ENCODE measurements around the genes NR5A1, OLFML2A and PPP6C.

- PRO-cap: no peak
- RRBS, 2 experiments: no CpG with 5 or more reads among the region's 8 CpGs
These were observed 296 bp downstream of the CRB2 start for GRCh38 chr9:123356385-123356601.

DNA sequence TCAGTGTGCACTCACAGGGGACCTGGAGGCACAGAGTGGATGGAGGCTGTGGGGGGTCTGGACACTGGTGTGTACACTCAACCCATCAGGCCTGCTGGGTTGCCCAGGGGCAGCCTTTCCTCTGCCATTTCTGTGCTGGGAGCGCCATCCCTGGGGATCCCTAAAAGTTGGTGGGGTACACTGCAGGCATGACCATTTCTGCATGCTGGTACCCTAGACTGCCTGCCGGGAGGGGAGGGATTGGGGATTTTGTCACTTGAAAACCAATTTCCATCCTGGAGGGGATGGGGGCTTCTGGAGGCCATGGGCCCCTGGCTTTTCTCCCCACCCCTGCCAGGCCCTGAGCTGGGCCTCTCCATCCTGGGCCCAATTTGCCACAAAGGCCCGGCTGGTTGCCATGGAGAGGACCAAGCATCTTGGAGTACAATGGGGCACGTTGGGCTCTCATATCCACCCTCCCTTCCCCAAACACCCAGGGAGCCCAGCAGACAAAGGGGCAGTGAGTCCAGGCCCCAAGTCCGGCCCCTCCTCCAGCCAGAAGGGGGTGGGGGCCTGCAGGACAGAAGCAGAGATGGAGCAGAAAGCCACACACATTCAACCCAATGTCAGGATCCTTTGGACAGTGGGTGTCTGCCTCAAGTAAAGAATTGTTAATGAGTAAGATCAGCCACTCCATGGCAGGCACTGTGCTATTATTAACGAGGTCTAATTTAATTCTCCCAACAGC, 2.1 kb downstream of the CRB2 start:
- PRO-cap: no peak
- RRBS, 2 experiments: no CpG with 5 or more reads among the region's 6 CpGs

DNA sequence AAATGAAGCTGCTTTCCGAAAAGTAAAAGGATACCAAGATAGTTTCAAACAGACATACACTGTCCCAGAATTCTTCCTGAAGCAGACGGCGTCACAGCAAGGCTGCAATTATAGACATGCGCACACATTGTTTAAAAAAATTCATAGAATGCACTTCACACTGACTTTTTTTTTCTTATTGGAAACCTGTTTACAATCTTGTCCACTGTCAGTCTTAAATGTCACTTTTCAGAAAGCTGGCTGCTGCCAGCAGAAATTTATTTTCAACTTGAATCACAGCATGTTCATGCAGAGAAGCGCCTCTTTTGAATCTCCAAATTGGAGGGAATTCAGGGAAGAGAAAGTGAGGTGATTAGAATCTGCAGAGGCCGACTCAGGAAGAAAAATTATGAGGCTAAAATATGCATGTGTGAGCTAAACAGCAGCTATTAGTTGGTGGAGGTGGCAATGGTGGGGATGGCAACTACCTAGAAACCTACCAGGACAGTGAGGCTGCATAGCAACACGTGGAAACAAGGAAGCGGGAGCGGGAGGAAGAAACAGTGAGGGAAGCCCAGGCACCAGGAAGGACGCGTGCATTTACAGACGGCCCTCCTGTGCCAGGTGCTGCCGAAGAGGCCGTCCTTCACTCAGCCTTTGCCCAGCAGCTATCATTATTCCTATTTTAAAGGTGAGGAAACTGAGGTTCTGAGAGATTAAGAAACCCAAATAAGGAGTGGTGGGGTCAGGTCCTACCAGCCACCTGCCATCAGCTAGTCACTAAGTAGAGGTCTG, 125.0 kb downstream of the CRB2 start:
- PRO-cap: no peak
- RRBS, 2 experiments: no CpG with 5 or more reads among the region's 14 CpGs

- PRO-cap: no peak
- RRBS, 2 experiments: no CpG with 5 or more reads among the region's 3 CpGs
These were observed 2.2 kb downstream of the DENND1A start for GRCh38 chr9:123927527-123928262.

DNA sequence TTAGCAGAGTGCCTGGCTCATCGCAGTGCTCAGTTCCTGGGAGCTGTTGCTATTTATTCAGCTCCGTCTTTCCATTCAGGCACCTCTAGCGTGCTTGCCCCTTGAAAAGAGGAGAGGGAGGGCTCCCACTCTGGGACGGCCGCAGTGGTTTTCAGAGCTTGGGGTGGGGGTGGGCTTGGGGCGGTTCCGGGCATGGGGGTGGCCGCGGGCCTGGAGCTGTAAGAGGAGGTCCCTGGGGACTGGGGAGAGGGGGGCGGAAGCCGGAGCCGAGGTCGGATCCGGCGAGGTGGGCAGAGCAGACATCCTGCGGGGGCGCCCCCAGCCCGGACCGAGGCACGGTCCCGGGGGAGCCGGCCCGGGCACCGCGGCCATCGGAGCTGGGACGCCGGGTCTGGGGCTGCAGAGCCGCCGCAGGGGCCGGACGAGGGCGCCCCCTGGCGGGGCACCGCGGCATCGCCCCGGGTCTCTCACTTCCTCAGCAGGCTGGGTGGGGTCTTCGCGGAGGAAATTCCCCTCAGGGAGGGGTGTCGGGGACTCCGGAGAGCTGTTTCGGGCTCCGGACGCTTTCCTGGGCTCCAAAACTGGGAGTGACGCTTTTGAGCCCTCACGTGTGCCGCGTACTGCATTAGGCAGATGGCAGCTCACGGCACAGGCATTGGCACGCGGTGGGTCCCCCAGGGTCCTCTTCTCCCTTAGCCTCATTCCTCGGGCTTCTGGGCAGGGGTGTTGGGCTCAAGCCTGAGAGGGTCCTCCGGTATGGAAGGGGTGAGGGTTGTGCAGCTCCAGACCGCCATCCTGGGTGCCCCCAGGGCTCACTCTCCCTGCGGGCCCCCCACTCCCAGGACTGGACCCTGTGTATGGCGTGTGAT, 29.4 kb downstream of the LHX2 start:
- PRO-cap: bidirectional peak, plus-strand start at position 625 of the sequence, minus-strand start at position 376 of the sequence; unidirectional peak, minus-strand start at position 685 of the sequence
- RRBS, 2 experiments: 2 to 3% methylated on average over 20 of the region's 57 CpGs

DNA sequence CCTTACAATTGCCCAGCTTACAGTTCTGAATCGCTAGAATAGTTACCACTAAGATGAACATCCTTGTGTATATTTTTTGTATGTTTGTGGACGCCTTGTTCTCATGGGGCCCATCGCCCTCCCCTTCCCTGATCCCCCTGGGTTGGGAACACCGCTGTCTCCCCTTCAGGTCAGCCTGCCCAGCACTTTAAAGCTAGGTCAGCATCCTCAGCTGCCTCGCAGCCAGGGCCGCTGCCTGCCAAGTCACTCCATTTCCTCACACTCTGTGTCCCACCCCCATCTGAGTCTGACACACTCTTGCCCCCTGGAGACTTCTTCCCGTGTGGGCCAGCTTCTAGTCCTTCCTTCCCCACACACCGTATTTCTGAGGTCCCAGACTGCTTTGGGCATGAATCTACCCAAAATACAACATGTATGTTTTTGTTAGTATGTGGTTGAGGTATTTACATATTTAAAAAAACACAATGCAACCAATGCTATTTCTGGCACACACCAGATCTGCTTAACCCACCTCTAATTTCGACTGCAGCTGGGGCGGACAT, 120.5 kb upstream of the NEK6 start:
- PRO-cap: no peak
- RRBS, 2 experiments: no CpG with 5 or more reads among the region's 10 CpGs

DNA sequence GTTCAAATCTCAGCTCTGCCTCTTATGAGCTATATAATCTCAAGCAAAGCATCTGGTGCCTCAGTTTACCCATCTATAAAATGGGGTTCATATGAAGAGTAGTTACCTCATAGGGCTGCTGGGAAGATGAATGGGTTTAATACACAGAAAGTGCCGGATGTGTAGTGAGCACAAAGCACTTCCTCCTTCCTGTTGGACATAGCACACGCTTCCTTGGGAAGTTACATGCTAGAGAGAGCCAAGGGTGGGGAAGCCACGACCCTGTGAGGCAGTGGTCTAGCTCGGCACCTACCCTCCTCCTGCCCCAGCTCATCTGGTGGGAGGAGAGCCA, 43.7 kb upstream of the NEK6 start:
- PRO-cap: no peak
- RRBS, 2 experiments: no CpG with 5 or more reads among the region's 4 CpGs

DNA sequence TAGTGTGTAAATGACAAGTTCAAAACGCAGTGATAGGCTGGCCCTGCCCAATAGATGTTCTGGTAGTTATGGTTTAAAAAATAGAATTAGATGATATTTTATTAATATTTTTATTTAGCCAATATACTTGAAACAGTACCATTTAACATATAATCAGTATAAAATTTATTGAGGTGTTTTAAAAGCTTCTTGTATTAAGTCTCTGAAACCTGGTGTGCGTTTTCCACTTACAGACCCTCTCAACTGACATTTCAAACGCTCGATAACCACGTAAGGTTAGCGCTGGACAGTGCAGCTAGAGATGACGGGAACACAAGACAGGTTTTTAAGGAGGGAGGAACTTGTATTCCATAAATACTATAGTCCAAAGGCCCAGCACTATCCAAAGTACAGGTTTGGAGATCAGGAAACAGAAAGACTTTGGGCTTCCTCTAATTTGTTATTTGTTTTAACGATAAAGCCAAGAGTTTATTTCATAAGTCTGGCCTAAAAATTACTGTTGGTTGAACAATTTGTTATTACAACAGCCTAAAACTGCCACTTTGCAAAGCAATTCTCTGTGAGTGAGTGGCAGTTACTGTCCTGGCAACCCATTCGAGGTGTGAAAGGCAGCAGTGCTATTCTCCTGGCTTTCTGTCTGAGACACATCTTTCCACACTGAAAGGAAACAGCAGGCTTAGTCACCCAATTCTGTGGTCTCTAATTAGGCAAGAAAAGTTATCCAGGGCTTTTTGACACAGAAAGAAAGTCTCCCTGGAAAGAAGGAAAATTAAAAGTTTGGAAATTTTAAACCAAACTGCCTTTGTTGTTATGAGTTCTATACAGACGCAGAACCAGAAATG, 34.2 kb downstream of the PSMB7 start:
- PRO-cap: no peak
- RRBS, 2 experiments: no CpG with 5 or more reads among the region's 10 CpGs

DNA sequence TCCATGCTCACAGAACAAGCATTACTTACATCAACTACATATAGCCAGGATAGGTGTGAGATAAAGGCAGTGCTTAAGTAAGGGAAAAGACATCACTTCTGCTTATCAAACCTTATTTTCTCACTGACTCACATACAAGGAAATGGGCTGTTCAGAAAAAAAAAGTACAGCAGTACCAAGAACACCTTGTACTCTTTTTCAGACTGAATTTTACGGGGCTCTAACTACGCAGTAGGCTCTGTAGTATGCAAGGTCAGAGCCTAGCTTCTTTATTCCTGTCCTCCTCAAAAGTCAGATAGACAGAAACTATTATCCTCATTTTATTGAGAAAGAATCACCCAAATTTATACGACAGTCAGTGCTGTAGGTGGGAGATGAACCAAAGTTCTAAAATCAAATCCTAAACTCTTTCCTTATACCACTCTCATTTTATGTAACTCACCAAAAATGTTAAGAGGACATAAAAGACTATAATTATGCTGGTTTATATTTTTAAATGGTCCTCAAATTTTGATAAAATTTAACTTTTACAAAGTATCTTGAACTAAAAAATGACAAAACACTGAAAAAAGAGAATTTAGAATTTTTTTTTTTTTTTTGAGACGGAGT, 5.7 kb downstream of the PSMB7 start:
- PRO-cap: no peak
- RRBS, 2 experiments: no CpG with 5 or more reads among the region's 4 CpGs

- PRO-cap: no peak
- RRBS, 2 experiments: 93 to 96% methylated on average over 15 of the region's 40 CpGs
These were observed at the start of gene NR5A1 for GRCh38 chr9:124506953-124508127. TSS of gene NR5A1 (minus strand) at chr9:124507399.

GRCh38 chr9:124520490-124521510, 13.6 kb upstream of the NR5A1 start:
- PRO-cap: no peak
- RRBS, 2 experiments: no CpG with 5 or more reads among the region's 15 CpGs

GRCh38 chr9:124776825-124777612, at the start of gene OLFML2A:
TSS of gene OLFML2A (plus strand) at chr9:124777133.
- PRO-cap: bidirectional peak, plus-strand start at chr9:124777160, minus-strand start at chr9:124777034
- RRBS, 2 experiments: 1 to 6% methylated on average over 9 of the region's 87 CpGs

GRCh38 chr9:124779239-124780389, 2.7 kb downstream of the OLFML2A start:
- PRO-cap: no peak
- RRBS, 2 experiments: no CpG with 5 or more reads among the region's 9 CpGs

DNA sequence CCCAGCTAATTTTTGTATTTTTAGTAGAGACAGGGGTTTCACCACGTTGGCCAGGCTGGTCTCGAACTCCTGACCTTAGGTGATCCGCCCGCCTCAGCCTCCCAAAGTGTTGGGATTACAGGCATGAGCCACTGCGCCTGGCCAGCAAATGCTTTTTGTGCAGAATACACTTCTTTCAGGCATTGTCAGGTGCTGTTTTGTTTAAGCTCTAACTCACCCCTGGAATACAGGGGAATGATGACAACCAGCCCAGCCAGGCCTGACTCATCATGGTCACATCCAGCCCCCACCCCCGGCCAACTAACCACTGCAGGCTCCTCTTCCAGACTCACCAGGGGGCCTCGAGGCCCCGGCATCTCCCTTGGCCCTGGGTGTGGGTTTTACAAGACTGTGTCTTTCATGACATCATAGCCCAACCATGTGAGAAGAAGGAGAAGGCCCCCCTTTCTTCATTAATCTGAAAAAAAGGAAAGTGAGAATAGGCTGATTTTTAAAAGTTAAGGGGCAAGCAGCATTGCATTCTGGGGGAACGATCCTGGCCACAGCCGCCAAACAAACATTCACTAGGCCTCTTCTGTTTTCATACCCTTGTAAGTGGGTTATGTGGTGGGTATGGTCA, 35.5 kb downstream of the OLFML2A start:
- PRO-cap: no peak
- RRBS, 2 experiments: 2 to 4% methylated on average over 3 of the region's 10 CpGs

GRCh38 chr9:124852066-124852458, 1.2 kb upstream of the WDR38 start:
- PRO-cap: no peak
- RRBS, 2 experiments: no CpG with 5 or more reads among the region's 6 CpGs

DNA sequence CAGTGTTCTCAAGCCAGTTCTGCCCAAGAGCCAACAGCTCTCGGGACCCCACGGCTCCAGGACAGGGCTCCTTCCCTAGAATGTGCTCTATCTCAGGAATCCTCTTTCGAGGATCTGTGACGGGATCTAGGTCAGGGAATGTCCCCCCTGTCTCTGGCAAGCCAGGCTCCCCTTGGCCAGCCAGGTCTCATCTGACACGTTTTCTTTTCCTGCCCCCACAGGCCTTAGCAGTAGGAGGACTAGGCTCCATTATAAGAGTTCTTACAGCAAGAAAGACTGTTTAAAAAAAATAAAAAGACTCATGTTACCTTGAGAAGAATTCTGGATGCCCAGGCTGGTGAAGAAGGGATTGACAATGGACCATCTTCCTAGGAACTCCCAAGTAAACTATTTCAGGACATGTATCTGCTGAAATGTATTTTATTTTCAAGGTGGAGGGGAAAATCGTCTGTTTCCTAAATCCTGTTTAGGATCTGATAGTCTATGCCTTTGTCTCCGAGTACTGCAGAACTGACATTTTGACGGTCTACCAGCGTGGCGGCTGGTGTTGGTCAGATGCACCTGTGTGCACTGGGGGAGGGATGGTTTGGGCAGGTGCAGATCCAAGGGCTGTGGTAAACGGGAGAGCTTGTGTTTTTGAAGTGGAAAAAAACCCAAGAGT, 14.9 kb downstream of the ARPC5L start:
- PRO-cap: no peak
- RRBS, 2 experiments: no CpG with 5 or more reads among the region's 11 CpGs

GRCh38 chr9:124941700-124942159, 847 bp upstream of the GOLGA1 start:
- PRO-cap: bidirectional peak, plus-strand start at chr9:124941828, minus-strand start at chr9:124941917
- RRBS, 2 experiments: no CpG with 5 or more reads among the region's 21 CpGs

GRCh38 chr9:125189396-125190445, at the start of gene PPP6C:
TSS of gene PPP6C (minus strand) at chr9:125189803.
- PRO-cap: bidirectional peak, plus-strand start at chr9:125189525, minus-strand start at chr9:125189527; bidirectional peak, plus-strand start at chr9:125189850, minus-strand start at chr9:125189915
- RRBS, 2 experiments: 1 to 2% methylated on average over 29 of the region's 84 CpGs

GRCh38 chr9:125745716-125746432, 1.3 kb upstream of the PBX3 start:
- PRO-cap: bidirectional peak, plus-strand start at chr9:125746302, minus-strand start at chr9:125746135
- RRBS, 2 experiments: no CpG with 5 or more reads among the region's 40 CpGs

DNA sequence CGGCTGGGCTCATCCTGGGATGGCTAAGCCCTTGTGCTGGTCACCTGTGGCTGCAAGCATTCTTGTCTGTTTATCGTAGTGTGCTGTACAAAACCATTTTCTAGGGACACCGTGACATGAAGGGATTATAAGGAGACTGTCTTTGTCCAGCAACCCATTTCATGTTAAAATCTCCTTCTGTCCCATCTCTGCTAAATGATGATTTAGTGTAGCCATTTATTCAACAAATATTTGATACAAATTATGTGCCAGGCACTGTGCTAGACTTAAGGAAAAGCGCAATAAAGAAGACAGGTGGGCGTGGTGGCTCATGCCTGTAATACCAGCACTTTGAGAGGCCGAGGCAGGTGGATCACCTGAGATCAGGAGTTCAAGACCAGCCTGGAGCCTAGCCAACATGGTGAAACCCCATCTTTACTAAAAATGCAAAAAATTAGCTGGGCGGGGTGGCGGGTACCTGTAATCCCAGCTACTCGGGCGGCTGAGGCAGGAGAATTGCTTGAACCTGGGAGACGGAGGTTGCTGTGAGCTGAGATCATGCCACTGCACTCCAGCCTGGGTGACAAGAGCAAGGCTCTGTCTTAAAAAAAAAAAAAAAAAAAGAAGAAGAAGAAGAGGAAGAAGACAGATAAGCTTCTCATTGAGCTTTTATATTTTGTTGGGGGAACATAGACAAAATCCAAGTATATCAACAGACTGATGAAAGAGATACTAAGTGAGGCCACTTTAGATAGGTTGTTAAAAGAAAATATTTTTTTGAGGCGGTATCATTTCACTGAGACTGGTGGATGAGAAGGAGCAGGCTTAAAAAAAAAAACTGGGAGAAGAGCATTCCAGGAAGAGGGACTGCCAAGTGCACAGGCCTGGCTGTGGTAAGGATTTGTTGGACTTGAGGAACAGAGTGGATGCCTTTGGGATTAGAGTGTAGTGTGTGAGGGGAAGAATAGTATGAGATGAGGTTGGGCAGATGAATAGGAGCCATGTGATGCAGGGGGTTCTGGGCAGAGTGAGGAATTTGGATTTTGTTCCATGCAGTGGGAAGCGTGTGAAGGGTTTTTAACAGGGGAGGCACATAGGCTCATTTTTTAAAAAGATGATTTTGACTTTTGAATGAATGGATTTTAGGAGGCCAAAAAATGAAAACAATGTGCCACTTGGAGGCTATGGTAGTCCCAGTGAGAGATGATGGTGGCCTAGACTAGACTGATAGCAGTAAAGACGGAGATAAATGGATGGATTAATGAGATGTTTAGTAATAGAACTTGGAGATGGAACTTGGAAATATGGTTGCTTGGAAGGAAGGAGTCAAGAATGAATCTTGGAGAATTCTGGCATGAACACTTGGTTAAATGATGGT, 57.7 kb downstream of the PBX3 start:
- PRO-cap: no peak
- RRBS, 2 experiments: no CpG with 5 or more reads among the region's 14 CpGs

Measured in HEK293 (cell line).